Hematopoietic multipotent progenitor cell (in vitro differentiated cells): ENCODE data around the genes KIF3C, HADHB and KHK.

- CAGE, long polyA plus RNA, result no peak
Measured at GRCh38 chr2:24872461-24872914, 47.5 kb downstream of the ADCY3 start.

DNA sequence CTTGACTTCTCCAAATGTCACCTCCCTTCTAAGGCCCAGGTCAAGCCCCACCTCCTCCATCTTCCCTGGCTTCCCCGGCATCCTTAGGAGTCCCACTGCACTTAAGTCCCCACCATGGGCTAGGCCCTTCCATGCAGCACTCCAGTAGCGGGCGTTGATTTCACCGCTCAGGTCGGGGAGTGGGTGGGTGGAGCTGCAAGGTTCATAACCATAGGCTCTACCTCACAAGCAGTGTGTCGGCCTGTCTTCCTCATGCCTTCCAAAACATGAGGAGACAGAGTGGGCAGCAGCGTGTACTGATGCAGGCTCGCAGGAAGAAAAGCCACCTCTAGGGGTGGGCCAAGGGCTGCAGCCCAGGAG, 47.6 kb downstream of the DNMT3A start:
- CAGE, long polyA plus RNA, result no peak

GRCh38 chr2:25316297-25316762, 25.4 kb downstream of the DNMT3A start:
- CAGE, long polyA plus RNA, result no peak

DNA sequence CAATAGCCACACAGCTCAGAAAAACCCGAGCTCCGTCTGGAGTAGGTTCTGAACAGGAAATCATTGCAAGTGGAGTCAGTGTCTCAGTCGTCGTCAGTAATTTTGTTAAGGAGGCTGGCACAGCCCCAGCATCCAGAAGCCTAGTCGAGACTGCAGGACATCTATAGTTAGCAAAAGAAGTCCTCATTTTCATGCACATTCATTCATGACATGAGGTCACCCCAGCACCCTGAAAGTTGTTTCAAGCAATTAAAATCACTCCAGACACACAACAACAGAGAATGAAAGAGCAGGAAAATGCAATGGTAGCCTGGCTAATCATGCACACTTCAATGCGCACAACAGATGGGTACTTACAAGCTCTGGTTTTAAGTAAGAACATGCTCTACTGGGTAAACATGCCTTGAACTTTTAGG, 77.2 kb upstream of the DNMT3A start:
- CAGE, long polyA plus RNA, result no peak

- CAGE, long polyA plus RNA, result no peak
Measured at GRCh38 chr2:25582508-25582707, 91.0 kb downstream of the DTNB start.

GRCh38 chr2:25742948-25743946, 69.9 kb upstream of the DTNB start:
- CAGE, long polyA plus RNA, result no peak

GRCh38 chr2:25982323-25983110, at the start of gene KIF3C:
Gene KIF3C (minus strand): TSS chr2:25982497.
- CAGE, long polyA plus RNA, result no peak

DNA sequence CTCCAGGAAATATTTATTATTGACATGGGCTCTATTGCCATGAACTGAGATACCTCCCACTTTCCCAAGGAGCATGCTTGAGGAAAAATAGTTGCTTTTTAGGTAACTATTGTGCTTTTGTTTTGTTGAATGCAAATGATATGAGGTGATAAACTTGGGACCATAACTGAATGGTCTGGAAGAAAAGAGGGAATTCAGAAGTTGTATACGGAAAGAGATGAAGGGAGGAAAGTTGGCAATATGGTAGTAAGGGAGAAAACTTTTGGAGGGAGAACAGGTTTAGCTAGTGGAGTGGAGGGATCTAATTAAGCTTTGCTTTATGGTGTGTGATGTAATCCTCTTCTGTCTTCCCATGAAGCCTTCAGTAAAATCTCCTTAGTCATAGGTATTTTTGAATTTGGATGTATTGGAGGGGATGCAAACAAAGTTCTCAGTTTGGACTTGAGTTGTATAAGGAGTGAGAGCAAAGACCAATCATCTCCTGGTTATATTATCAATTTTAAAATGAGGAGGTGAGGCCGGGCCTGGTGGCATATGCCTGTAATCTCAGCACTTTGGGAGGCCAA, 20.2 kb upstream of the RAB10 start:
- CAGE, long polyA plus RNA, result no peak

DNA sequence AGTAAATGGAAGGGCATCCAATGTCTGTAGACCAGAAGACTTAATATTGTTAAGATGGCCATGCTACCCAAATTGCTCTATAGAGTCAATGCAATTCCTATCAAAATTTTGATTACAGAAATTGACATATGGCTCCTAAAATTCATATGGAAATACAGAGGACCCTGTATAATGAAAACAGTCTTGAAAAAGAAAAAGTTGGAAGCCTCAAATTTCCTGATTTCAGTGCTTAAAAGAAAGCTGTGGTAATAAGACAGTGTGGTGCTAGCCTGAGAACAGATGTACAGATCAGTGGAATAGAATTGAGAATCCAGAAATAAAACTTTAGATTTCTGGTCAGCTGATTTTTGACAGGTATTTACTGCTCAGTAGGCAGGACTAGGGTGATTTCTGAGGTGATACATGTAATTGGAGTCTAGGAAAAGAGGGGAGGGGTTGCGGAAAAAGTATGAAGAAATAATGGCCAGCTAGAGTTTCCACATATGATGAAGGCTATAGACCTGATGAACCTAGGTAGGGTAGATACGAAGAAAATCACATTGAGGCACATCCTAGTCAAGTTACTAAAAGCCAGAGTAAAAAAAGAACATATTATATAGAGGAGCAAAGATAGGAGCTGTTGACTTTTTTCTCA, 44.4 kb downstream of the RAB10 start:
- CAGE, long polyA plus RNA, result no peak

- CAGE, long polyA plus RNA, result no peak
Measured at GRCh38 chr2:26178445-26179514, 5.9 kb downstream of the GAREM2 start.

- CAGE, long polyA plus RNA, result no peak
Measured at GRCh38 chr2:26193380-26193959, 20.6 kb downstream of the GAREM2 start.

GRCh38 chr2:26244535-26245684, at the start of gene HADHB:
Gene HADHB (plus strand): TSS chr2:26244939.
- CAGE, long polyA plus RNA, result start-site peak on the minus strand at chr2:26244581-26244614, 257 reads; start-site peak on the plus strand at chr2:26244923-26244943, 187 reads

GRCh38 chr2:26273419-26273870, 28.7 kb downstream of the HADHB start:
- CAGE, long polyA plus RNA, result no peak

DNA sequence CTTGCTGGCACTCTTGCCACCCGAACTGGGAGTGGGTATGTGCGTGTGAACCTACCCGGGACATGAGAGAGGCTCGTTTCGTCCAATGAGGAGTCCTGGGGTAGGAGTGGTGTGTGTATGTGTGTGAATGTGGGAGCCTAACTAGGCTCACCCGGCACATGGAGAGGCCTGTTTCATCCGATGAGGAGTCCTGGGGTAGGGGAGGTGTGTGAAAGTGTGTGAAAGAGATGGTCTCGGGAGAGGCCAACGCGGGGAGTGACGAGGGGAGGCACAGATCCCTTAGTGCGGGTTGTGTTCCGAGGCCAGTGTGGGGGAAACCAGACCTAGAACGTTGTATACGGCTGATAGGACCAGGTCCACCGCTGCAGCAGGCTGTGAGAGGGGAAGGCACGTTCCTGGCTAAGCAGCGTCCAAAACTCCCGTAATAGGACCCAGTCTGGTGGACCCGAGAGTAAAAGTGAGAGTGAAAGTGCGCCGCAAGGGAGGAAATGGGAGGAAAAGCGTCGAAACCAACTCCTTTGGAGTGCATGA, 47.0 kb upstream of the SELENOI start:
- CAGE, long polyA plus RNA, result start-site peak on the plus strand centred at position 69 of the sequence, 172 bp wide, 40 reads

- CAGE, long polyA plus RNA, result no peak
Measured at GRCh38 chr2:26438560-26438980, 36.9 kb downstream of the DRC1 start.

GRCh38 chr2:26922657-26923093, 47.8 kb upstream of the MAPRE3 start:
- CAGE, long polyA plus RNA, result no peak

- CAGE, long polyA plus RNA, result no peak
Measured at GRCh38 chr2:26925394-26925876, 45.0 kb upstream of the MAPRE3 start.

GRCh38 chr2:27086665-27087582, at the start of gene KHK:
Gene KHK (plus strand): TSS chr2:27086772.
- CAGE, long polyA plus RNA, result start-site peak on the plus strand at chr2:27086754-27086777, 55 reads

- CAGE, long polyA plus RNA, result no peak
Measured at GRCh38 chr2:27095586-27095999, 9.0 kb downstream of the KHK start.

- CAGE, long polyA plus RNA, result no peak
Measured at GRCh38 chr2:27126388-27126836, 2.8 kb downstream of the ABHD1 start.